ENCODE results near the genes VPS52, RGL2 and ZBTB9.

DNA sequence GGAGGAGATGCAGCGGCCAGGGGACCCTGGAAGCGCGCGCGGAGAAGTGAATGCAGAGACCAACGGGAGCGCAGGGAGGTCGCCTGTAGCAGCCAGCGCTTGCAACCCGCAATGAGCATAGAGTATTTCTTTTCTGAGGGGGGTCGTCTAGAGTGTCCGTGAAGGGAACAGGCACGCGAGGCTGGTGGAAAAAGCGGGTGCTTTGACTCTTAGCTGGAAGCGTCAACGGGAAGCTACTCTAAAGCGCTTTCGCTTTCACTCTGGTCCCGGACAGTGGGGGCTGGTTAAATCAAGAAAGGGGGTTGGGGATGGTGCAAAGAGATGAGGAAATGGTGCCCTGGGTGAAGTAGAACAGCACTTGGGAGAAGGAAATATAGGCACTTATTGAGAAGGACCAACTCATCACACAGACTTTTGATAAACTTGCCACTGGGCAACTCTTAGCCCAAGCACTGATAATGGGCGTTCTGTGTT is 370 bp downstream of the PSMB9 start:
- RRBS = no CpG with 5 or more reads among the region's 21 CpGs

- RRBS = no CpG with 5 or more reads among the region's 7 CpGs
These were observed 7.1 kb downstream of the PSMB9 start for GRCh38 chr6:32861149-32861510.

DNA sequence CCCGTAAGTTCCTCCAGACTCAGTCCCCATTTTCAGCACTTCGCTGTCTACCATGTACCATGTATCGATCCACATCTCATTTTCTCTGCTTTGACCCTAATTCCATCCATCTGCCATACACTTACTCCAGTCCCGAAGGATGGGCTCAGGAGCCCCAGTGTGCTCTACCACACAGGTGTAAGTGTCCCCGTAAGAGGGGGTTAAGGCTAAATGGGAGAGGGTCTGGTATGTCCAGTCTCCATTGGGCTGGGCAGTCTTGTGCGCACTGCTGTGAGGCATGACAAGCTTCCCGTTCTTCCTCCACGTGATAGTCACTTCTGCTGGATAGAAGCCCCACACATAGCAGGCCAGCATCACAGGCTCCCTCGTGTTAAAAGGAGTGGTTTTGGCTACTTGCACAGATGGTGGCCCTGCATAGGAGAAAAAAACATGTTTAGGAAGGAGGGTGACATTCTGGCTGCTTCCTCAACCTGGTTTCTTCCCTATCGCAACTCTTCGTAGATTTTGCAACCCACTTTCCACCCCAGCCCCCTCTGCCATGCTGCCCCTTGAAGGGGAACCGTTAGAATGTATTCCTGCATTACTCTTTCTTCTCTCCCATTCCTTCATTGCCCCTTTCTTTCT is 3.7 kb downstream of the HLA-DMB start:
- RRBS = no CpG with 5 or more reads among the region's 12 CpGs

DNA sequence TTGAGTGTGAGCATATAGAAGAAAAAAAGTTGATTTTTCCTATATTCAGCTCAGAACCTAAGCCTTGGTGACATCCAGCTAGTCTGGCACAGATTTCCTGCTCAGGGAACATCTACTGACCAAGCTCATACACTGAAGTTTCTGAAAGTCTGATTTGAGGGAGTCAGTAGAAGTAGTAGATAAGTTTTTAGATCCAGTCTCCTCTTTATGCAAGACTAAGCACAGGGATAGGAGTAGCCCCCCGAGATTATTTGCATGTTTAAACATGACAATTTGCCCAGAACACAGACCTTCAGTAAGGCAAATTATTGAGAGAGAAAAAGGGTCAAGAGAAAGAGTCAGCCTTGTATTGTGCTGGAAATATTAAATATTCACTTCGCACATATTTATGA is 747 bp downstream of the HLA-DMB start:
- RRBS = no CpG with 5 or more reads among the region's 2 CpGs

- RRBS = 2% methylated on average over 3 of the region's 56 CpGs
These were observed 4.6 kb downstream of the BRD2 start for GRCh38 chr6:32972784-32973694.

DNA sequence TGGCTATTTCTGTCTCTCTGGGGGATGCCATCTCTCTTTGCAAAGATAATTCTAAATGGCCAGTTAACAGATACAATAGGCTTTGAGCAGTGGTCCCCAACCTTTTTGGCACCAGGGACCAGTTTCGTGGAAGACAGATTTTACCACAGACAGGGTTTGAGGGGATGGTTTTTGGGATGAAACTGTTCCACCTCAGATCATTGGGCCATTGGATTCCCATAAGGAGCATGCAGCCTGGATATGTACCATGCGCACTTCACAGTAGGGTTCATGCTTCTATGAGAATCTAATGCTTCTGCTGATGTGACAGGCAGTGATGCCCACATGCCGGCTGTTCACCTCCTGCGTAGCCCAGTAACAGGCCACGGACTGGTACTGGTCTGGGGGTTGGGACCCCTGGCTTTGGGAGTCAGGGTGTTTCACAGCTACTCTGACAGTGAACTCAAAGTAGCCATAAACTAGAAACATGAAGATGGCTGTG is 10.1 kb downstream of the BRD2 start:
- RRBS = no CpG with 5 or more reads among the region's 5 CpGs

- RRBS = no CpG with 5 or more reads among the region's 2 CpGs
These were observed 18.5 kb upstream of the HLA-DPB1 start for GRCh38 chr6:33057268-33057692.

DNA sequence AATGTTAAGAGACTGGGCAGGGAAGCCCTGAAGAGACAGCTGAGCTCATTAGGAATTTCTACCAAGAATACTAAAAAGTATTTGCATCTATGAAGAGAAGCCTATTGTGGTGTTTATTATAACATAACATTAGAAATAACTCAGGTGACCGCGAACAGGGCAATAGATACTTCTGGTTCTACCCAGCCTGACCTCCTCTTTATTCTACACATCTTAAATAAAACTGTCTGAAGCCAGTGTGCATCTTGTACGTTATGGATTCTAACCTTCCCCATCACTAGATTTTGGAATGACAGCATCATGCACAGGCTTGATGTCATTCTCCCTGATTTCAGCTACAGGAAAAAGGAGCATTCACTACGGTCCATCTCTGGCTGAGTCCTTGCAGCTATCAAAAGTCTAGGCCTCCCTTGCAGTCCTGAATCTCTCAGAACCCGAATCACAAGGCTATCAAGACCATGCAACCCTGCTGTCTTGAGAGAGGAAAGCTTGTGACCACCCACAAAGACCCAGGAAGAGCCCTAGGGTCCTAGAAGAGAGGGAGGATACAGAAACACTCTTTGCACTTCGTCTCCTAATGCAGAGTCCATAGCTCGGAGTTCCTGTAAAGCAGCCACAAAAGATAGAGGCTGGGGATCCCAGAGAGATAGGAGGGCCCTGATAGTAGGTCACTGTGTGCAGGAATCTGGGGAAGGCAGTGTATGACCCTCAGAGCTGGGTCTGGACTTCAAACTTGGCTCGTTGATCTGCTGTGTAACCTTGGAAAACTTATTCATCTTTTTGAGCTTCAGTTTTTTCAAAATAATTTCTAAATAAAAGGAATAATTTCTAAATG is 3.2 kb upstream of the HLA-DPB1 start:
- RRBS = no CpG with 5 or more reads among the region's 8 CpGs

- RRBS = no CpG with 5 or more reads among the region's 8 CpGs
These were observed 40.7 kb downstream of the HLA-DPB1 start for GRCh38 chr6:33116461-33116854.

DNA sequence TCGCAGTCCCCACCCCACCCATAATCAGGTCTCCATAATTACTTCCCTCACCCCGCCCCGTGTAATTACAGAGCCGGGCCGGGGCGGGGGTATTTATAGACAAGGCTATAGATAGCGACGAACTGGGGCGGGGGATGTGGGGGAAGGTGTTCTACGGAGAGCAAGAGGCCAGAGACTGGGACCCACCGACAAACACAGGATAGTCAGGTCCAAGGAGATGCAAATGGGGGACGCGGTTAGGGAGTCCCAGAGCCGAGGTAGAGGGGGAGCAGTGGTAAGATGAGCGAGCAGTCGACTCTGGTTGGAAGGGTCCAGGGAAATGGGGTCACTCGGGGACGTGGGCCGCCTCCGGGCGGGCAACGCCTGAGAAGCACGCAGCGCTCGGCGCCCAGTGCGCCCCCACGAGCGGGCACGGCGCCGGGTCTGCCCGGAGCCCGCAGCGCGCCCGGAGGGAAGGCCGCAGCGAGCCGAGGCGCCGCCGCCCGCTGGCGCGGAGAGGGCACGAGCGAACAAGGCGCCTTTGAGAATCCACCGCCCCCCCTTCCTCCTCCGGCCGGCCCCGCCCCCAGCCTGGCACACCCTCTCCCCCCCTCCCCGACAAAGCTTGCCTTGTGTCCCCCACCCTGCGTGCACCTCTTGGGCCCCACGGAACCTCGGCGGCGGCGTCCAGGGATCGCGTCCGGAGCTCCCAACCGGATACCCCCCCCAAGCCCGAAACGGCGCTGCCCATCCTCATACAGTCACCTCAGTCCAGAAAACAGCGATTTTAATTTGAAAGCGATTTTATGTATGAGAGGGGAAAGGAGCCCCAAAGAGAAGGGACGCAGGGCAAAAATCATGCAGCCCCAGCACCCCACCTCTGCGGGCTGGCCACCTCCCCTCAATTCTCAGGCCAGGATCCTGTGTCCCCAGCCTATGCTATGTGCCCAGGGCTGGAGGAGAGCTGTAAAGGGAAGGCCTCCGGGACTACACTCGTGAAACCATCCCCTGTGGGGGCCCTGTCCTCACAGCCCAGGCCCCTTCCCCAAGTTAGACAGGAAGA is 893 bp upstream of the COL11A2 start:
- RRBS = 4% methylated on average over 22 of the region's 73 CpGs

GRCh38 chr6:33213841-33214620 is 5.7 kb downstream of the RING1 start:
- RRBS = 30% methylated on average over 3 of the region's 18 CpGs

DNA sequence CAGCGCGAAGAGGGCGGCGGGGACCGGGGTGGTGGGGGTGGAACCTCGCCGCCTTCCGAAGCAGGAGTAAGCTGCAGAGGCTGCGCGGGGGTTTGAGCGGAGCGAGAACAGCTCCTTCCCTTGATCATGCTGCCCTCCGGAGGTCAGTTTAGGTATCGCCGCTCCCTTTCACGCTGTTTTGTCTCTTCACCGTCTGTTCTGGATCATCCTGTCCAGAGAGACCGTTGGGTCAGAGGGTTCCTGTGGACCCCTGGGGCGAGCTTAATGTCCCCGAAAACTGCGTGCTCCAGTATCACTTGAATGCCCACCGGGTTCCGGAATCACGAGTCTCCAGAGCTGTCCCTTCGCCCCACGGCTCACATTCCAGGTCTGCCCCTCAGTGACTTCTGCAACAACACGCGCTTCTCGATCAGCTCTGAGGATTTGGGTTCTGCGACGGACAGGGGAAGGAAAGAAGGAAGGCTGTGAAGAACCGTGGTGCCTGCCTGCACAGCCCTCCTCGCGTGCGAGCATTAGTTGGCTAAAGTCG is 23.3 kb downstream of the VPS52 start:
- RRBS = 7% methylated on average over 5 of the region's 36 CpGs

DNA sequence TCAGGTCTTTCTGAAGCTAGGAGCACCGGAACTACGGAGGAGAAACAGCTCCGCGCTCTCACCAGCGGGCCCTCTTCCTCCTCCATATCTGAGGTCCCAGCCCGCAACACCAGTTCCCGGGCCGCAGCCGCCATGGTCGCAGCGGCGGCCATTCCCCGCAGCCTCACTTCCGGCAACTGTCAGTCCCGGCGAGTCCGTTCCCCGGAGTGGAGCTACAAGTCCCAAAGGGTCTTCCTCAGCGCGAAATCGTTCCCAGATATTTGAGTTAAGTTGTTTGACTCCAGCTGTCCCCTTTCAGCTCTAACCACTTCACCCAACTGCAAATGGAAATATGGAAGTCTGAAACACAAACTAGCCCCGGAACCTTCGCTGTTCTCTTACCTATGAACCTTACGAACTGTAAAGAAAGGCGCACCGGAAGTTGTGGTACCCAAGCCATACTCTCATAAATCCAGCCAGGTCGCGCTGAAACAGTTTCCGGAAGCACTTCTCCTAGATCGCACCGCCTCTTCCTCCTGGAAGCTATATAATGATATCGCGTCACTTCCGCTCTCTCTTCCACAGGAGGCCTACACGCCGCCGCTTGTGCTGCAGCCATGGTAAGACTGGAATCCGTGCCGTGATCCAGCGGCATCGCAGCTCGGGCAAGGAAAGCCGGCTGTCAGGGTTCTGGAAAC is at the start of gene VPS52:
TSS of gene VPS52 (minus strand) at position 353 of the 677 bp plus-strand sequence.
- RRBS = 3% methylated on average over 20 of the region's 43 CpGs

- RRBS = no CpG with 5 or more reads among the region's 9 CpGs
These were observed 537 bp downstream of the WDR46 start for GRCh38 chr6:33288603-33288801.

GRCh38 chr6:33296453-33297156 is 2.1 kb downstream of the RGL2 start:
- RRBS = 88% methylated on average over 4 of the region's 16 CpGs

DNA sequence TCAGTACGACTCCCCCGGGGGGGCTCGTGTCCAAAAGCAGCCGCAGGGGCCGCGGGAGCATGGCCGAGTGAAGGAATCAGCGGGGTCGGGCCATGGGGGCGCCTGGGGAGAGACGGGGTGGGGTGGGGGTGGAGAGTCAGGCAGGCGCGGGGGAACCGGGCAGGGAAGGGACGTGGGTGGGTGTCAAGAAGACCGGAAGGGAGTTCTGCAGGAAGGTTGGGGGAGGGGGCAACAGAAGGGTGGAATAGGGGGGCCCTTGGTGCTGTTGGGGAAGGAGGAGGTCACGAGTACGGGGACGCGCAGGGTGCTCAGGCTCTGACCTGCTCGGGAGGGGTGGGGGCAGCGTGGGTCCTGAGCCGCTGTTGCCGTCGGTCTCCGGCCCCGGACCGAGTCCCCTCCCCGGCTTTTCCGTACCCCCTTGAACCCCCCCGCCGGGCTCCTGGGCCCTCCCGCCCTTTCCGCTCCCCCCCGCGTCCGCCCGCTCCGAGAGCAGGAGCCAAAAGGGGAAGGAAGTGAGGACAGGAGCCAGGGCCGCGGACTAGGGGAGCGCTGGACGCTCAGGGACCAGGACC is at the start of gene RGL2:
TSS of gene RGL2 (minus strand) at position 393 of the 572 bp plus-strand sequence.
- RRBS = 17% methylated on average over 3 of the region's 43 CpGs

GRCh38 chr6:33411413-33411557 is 471 bp downstream of the PHF1 start:
- RRBS = no CpG with 5 or more reads among the region's 6 CpGs

GRCh38 chr6:33412981-33414141 is 2.5 kb downstream of the PHF1 start:
- RRBS = no CpG with 5 or more reads among the region's 15 CpGs

GRCh38 chr6:33415833-33416869 is 1.8 kb downstream of the CUTA start:
- RRBS = 60% methylated on average over 3 of the region's 19 CpGs

DNA sequence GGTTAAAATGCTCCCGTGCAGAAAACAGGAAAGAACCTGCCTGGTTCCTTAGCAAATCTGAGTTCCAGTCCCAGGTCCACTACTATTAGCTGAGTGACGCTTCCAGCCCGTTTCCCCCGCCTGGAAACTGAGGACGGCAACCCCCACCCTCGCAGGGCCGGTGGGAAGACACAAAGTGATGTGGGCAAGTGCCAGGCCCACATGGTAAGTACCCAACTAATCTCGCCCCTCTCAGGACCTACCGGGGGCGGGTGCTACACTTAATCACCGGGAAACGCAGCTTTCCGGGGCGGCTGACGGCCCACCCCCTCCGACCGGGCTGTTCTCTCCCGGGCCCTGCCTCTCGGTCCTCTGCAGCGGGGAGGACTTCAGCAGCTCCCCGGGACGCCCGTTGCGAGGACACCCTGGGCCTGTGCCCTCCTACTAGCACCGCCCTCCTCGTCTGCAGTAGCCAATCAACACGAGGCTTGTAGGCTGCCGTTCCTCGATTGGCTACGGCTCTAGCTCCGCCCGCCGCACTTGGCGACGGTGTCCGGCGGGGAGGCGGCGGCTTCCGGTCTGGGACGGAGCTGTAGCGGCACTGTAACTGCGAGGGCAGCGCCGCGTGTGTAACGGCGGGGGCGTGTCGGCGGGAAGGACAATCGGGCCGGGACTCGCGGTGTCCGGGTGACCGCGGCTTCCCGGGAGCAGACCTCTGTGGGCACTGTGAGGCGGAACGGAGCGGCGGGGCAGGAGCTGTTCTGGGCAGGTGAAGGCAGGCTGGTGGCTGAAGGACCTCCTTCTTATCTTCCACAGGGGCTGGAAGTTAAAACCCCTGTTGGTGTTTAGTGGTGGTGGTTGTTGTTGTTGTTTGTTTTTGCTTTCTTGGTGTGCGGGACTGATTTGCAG is at the start of gene ZBTB9:
TSS of gene ZBTB9 (plus strand) at position 549 of the 888 bp plus-strand sequence.
- RRBS = 4% methylated on average over 16 of the region's 64 CpGs